ENCODE results near the genes CHMP5 and UBAP2.

DNA sequence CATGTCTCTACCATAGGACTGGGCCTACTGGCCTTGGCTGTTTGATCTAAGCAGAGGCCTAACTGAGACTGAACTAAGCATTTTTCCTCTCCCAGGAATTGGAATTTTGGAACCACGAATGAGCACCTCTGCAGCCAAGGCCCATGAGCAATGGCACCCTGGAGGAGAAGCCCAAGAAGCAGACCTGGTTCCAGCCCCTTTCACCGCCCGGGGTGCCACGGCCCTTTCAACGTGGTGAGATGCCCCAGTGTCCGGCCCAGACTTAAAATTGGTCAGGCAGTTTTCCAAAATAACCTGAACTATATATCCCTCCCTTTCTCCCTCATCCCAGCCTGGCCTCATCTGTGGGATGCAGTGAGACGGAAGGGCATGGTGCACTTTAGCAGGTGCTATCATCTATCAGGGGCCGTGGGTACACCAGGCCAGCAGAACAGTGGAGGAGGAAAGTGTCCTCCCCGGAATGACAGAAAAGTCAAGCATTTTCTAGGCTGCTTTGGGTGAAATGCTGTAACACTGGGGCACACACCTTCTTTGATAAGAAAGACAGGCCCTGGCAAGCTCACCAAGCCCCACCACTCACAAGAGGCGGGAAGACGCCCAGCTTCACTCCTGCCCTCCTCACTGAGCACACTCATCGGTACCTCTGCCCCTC, 43.4 kb downstream of the B4GALT1 start:
- PRO-cap, 8 experiments = peak in 4 of 8 experiments; most common minus-strand start position 432 of the sequence (in 3)

GRCh38 chr9:33231169-33231905, 8.6 kb upstream of the SPINK4 start:
- PRO-cap, 8 experiments = no peak in any of the 8 experiments

DNA sequence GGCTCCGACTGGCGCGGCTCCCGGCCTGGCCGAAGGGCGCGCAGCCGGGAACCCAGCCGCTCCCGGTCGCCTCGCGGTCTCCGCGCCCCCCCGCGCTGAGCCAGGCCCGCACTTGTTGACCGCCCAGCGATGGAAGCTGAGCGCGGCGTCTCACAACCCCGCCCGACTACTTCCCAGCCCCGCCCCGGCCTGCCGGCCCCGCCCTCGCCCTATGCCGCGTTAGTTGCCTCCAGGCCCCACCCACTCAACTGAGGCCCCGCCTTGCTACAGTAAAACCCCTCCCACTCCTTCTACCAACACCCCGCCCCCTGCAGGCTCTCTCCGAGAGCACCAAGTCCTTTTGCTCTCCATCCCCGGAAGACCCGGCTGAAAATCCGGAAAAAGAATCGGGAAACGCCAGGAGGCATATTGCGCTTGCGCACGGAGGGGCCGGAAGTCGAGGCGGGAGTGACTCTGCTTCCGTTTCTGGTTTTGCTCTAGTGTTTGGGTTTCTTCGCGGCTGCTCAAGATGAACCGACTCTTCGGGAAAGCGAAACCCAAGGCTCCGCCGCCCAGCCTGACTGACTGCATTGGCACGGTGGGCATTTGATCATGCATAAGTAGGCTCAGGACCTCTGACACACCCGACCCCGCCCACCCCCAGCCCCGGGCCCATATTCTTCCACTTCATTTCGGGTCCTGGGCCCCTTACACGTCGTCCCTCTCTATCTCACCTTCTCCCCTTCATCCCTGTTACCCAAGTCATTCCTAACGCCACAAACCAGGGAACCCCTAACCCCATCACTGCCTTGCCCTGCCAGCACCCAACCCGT, at the start of gene CHMP5:
Gene CHMP5, plus strand, starts transcription at position 479 of the 812 bp plus-strand sequence.
- PRO-cap, 8 experiments = peak in 8 of 8 experiments; most common plus-strand start position 506 of the sequence (in 7); most common minus-strand start position 138 of the sequence (in 8)

DNA sequence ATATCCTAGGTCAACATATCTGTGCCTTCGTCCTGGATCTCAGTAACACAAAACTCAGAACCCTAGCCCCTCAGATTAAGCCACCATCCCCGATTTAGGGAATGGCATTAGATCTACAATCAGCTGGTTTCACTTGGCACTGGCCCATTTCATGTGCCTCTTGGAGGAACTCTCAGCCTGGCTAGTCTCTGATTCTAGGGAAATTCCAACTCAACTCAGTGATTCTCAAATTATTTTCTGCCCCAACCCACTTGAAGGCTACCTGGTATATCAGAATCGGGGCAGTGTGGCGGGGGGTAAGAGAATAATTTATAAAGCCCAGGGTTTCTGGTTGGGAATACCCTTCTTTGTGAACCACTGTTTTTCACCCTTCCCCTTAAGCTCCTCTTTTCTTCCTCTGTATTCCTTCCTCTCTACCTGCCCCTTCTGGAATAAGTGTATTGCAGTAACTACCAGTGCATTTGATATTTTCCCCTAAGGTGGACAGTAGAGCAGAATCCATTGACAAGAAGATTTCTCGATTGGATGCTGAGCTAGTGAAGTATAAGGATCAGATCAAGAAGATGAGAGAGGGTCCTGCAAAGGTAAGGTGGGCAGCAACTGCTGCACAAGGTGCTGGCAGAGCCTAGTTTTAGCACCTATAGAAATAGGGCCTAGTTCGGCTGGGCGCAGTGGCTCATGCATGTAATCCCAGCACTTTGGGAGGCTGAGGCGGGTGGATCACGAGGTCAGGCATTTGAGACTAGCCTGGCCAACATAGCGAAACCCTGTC, 868 bp downstream of the CHMP5 start:
- PRO-cap, 8 experiments = no peak in any of the 8 experiments

DNA sequence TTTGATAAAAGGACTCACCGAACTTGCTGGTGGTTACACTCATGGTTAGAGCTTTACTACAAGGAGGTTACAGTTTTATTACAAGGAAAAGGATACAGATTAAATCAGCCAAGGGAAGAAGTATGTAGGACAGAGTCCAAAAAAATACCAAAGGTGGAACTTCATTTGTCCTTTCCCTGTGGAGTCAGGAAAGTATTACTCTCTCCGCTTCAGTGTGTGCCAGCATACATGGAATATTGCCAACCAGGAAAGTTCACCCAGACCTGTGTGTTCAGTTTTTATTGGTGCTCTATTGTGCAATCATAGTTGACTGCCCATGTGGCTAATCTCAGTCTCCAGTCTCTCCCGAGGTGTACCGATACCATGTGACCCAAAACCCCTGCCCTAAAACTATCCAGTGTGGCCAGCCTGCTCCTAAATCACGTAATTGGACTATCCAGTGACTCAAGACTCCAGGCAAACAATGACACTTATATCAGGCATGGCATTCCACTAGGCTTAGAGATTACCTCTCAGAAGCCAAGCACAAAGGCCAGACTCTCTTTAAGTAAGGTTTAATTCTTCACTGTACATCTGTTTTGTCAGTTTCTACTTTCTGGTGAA, 38.8 kb downstream of the NFX1 start:
- PRO-cap, 8 experiments = no peak in any of the 8 experiments

DNA sequence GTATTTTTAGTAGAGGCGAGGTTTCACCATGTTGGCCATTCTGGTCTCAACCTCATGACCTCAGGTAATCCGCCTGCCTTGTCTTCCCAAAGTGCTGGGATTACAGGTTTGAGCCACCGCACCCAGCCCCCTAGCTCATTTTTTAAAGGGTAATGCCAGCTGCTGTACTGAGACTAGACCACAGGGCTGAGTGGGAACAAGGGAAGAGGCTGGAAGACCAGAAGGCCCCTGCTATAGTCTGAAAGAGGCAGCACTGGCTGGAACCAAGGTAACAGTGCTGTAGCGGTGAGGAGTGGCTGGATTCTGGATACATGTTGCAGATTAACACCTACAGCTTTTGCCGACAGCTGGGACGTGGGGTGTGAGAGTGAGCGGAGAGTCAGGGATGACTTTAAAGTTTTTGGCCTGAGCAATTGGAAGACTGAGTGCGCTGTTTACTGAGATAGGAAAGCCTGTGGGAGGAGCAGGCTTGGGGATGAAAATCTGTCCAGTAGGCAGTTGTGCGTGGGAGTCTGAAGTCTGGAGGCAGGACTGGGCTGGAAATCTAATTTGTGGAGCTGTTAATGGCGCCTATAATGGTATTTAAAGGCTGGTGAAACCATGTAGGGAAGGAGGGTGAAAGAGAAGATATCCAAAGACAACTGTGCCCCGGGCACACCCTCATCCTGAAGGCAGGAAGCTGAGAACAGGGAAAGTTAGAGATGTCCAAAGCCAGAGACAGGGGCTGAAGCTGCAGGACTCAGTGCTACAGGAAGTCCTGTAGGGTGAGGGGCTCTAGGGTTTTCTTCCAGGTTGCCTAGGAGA, 26.5 kb downstream of the AQP7 start:
- PRO-cap, 8 experiments = no peak in any of the 8 experiments

- PRO-cap, 8 experiments = peak in 8 of 8 experiments; most common plus-strand start chr9:33474140 (in 8)
Observed at GRCh38 chr9:33473990-33474291, 217 bp upstream of the NOL6 start.

DNA sequence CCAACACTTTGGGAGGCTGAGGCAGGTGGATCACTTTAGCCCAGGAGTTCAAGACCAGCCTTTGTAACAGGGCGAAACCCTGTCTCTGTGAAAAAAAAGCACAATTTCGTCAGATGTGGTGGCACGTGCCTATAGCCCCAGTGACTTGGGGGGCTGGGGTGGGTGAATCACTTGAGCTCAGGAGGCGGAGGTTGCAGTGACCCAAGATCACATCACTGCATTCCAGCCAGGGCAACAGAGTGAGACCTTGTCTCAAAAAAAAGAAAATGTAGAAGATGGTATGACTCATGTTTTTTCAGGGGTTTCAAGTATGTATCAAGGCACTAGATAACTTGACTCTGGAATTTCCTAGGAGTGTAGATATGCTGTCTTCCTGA, 17.5 kb upstream of the ANKRD18B start:
- PRO-cap, 8 experiments = no peak in any of the 8 experiments

DNA sequence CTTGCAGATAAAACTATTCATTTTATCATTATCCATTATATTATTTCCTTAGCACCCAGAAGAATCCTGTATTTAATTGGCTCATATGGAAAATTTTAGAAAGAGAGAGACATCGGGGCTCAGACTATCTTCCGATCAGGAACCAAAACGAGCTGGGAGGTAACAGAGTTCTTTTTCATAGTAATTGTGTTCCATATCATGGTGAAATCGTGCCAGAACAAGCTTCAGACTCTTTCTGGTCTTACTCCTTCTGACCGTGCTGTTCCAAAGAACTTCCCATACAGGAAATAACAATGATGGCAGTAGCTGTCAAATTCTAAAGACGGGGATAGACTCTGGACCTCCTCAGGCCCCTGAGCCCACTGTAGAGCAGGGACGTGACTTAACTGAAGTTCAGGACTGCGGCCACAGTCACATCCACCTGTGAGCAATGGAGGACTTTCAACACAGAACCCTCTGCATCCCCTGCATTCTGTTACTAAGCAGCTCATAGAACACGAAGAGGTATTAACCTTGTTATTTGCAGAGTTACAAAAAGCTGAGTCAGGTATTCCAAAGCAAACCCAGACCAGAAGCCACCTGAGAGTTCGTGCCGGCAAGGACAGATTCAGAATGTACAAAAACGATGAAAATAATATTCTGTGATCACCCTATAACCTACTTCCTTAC, 33.2 kb upstream of the PRSS3 start:
- PRO-cap, 8 experiments = no peak in any of the 8 experiments

GRCh38 chr9:33830796-33831429, 14.0 kb downstream of the UBE2R2 start:
- PRO-cap, 8 experiments = peak in 4 of 8 experiments; most common plus-strand start chr9:33831151 (in 2)

DNA sequence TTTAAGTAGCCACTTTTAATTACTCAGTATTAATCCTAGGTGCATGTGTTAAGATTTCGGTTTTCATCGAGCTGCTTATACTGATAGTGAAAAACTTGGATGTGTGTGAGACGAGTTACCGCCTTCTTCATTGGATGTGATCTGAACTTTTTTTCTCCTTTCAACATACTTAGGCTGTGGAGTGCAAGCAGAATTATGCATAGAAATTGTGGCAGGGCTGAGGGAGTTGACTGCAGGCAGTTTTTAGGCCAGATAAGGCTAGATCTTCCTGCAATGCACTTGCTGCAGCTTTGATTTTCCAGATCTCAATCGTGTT, 101.2 kb downstream of the UBE2R2 start:
- PRO-cap, 8 experiments = no peak in any of the 8 experiments

DNA sequence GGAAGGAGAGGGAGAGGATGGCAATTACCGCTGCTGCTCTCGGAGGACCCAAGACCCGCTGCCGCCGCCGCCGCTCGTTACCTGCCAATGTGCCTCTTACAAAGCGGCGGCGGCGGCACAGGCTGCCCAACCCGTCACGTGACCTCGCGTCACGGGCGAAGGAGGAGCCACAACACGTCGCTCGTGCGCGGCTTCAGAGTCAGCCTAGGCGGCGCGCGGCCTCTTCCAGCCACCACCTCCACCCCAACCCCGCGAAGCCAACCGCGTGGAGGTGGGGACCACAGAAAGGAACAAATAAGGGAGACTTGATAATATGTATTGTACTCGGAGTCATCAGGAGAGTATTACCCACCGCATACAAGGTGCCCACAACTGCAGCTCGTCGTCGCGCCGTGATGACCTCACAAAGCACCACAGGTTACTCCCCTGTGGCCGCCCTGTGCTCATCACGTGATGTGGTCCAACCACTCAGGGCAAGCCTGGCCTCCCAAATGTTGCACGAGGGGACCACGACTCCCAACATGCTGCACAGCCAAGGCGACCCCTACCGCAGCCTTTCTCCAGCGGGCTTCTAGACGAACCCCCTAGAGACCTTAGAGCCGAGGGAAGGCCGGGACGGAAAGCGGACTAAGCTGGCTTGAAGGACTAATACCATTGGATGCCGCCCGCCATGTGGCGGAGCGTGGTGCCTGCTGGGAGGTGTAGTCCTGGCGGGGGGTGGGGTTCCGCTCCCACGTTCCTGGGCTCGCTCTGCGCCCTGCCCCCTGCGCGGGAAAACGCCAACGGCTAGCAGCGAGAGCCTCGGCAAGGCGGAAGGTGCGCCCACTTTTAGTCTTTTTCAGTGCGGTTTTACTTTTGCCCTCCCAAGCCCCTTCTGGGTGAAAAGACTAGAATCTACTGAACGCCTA, at the start of gene UBAP2:
Gene UBAP2, minus strand, starts transcription at position 91 of the 908 bp plus-strand sequence.
- PRO-cap, 8 experiments = peak in 8 of 8 experiments; most common plus-strand start position 196 of the sequence (in 6); most common minus-strand start position 76 of the sequence (in 4)

- PRO-cap, 8 experiments = no peak in any of the 8 experiments
Observed at GRCh38 chr9:34171723-34172194, 7.1 kb upstream of the UBAP1 start.

DNA sequence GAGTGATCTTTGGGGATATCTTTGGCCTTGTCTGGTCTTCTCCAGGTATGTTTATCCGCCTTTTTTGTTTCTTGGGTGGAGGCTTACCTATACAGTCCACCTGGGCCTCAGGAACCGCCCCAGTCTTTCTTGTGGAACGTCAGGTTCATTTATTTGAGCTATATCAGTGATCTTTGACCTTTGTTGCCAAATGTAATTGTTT, 765 bp downstream of the UBAP1 start:
- PRO-cap, 8 experiments = no peak in any of the 8 experiments

GRCh38 chr9:34241129-34242074, 62.6 kb downstream of the UBAP1 start:
- PRO-cap, 8 experiments = no peak in any of the 8 experiments

- PRO-cap, 8 experiments = peak in 2 of 8 experiments; most common plus-strand start chr9:34376392 (in 1); most common minus-strand start chr9:34376196 (in 2)
Observed at GRCh38 chr9:34375918-34376794, 542 bp downstream of the MYORG start.

- PRO-cap, 8 experiments = no peak in any of the 8 experiments
Observed at GRCh38 chr9:34578102-34578609, 11.4 kb downstream of the CNTFR start.

GRCh38 chr9:34739691-34740033, 10.4 kb upstream of the FAM205A start:
- PRO-cap, 8 experiments = no peak in any of the 8 experiments

- PRO-cap, 8 experiments = peak in 4 of 8 experiments; most common plus-strand start chr9:35036477 (in 1); most common minus-strand start chr9:35036616 (in 4)
Observed at GRCh38 chr9:35036048-35036766, 5.8 kb upstream of the C9orf131 start.

DNA sequence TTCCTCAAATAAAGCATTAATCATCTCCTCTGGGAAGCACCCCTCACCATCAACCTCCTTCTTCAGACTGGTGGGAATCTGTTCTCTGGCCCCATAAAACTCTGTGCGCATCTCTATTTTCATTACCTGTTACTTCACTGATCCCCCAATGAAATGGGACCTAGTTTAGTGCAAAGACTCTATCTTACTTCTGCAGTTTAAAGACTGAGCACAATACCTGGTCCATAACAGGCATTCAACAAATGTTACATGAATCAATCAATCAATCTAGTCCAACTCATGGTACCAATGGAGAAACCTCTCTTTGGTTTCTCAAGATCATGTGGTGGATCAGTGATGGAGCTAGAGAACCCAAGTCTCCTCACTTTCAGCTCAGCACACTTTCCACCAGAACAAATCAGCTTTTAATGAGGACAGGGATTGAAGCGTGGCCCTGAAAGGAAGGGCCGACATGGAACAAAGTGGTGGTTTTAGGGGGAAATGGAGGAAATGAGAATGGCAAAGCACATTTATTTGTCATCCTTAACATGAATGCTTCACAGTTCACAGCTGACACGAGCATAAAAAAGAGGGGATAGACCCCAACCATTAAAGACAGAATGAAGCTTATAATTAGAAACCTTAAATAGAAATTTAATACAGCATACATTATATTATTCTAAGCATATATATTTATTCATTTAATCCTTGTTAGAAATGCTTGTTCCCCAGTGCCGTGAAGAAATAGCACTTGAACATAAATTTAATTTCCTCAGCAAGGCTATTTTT, 1.7 kb upstream of the C9orf131 start:
- PRO-cap, 8 experiments = peak in 3 of 8 experiments; most common minus-strand start position 98 of the sequence (in 2)